Measurements from ENCODE around the genes PLGLB2 and ZNF2.

DNA sequence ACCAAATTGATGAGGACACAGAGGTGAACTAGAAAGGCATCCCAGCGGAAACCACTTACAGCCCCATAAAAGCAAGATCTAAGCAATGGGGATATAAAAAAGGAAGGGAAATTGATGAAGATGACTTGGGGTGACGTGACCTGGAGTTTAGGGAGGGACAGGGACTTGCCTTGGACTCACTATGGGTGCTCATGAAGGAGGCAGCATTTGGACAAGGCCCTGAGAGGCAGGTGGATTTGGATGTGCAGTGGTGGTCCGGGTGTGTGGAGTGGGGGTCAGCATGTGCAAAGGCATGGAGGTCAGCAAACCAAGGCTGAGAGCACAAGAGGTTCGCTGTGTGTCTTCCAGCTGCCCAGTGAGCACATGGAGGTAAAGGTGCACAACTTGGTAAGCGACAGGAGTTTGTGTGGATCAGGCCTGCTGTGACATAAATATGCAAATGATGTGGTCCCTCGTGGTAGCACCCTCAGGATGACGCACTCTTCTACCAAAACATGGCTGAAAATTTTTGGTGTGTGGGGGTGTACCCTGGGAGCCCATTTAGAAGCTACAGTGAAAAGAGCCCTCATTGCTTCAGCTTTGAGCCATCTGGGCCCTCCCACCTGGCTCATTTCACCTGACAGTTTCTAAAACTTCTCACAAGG is 271.0 kb upstream of the PLGLB2 start:
- RRBS = no CpG with 5 or more reads among the region's 7 CpGs

- RRBS = no CpG with 5 or more reads among the region's 7 CpGs
These were observed 111.1 kb upstream of the PLGLB2 start for GRCh38 chr2:87636768-87637258.

- RRBS = no CpG with 5 or more reads among the region's 4 CpGs
These were observed at the start of gene PLGLB2 for GRCh38 chr2:87747754-87748253. TSS of gene PLGLB2 (plus strand) at chr2:87748087.

DNA sequence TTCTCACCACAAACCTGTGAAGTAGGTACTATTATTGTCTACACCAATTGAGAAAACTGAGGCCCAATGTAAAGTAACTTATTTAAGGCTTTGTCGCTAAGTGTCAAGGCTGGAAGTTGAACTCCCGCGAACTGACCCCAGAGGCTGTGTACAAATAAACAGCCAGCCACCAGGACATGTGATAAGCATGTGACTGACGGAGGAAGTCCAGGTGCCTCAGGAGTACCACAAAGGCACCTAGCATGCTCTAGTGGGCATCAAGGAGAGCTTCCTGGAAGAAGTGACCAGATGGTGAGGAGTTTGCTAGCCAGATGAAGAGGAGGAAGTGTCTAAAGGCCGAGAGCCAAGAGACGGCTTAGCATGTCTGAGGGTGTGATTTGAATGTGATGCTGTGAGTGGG is 17.8 kb upstream of the TEX37 start:
- RRBS = no CpG with 5 or more reads among the region's 6 CpGs

DNA sequence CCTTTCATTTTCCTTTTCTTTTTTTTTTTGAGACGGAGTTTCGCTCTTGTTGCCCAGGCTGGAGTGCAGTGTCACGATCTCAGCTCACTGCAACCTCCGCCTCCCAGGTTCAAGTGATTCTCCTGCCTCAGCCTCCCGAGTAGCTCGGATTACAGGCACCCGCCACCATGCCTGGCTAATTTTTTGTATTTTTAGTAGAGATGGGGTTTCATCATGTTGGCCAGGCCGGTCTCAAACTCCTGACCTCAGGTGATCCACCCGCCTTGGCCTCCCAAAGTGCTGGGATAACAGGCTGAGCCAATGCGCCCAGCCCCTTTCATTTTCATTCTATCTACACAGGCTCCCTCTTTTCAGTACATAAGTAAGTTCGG is 3.3 kb downstream of the EIF2AK3 start:
- RRBS = no CpG with 5 or more reads among the region's 11 CpGs

DNA sequence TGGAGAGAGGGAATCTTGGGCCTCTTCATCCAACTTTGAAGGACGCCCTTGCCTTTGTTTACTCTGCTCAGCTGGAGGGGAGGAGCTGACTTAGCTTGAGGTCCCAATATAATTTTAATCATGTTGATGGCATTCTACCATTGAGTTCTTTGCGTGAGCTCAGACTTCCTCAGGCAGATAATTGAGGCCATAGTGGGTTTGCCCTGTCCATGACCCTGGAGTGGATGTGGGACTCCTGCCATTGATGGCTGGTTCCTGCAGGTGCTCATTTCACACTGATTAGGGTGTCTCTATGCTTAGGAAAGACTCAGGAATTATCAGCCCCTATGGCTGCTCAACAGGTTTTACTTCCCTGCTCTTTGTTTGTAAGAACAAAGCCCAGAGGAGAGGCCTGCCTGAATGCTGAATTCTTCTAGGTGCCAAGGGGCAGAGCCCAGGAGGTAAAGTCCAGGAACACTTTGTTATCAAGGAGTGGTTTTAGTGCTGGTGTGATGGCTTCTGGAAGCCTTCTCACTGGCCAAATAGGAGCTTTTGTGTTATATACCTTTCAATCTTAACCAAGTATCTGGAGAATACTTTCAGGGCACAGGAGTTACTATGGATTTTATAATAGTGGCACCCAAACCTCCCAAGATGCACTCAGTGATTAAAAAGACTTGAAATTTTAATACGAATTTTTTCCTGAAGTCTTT is 7.4 kb downstream of the RPIA start:
- RRBS = no CpG with 5 or more reads among the region's 3 CpGs

DNA sequence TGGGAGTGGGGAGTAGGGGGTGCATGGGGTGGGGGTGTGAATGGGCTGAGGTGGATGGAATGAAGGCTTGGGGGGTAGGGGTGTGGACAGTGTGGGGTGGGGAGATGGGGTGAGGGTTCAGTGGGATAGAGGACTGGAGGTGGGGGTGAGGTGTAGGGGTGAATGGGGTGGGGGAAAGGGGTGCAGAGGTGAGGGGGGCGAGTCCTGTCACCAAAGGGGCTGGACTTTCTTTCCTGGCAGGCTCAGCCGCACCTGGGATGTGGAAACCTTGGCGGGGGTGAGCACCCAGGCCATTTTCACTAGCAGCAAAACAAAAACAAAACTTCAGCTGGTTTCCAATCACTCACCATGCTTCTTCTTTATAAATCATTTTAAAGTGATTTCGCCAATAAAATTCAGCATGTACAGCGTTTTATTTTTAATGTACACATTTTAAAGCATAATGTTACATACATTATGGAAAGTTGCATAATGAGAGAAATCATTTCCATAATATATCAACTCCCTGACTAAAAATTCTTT is 75.0 kb downstream of the RPIA start:
- RRBS = no CpG with 5 or more reads among the region's 5 CpGs

DNA sequence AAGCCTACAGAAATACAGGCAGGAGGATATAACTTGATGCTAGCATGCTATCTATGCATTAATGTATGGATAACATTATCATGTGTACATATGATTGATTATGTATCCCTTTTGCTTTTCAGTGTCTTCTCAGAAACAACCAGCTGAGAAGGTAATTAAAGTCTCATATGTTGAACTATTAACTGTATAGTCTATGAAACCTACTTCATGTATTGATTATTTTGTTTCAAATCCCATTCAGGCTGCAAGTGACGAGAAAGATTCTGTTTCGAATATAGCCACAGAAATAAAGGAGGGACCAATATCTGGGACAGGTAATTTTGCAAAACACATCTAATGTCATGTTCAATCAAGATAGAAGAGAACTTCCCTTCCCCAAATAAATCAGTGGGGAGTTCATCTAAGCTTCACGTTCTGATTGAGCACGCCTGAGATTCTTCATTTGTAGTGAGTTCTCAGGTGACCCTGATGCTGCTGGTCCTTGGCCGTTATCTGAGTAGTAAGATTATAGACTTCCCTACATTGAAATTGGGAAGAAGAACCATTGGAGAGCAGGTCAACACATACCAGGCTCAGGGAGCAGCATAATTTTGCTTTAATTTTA is 91.2 kb downstream of the RPIA start:
- RRBS = no CpG with 5 or more reads among the region's 5 CpGs

DNA sequence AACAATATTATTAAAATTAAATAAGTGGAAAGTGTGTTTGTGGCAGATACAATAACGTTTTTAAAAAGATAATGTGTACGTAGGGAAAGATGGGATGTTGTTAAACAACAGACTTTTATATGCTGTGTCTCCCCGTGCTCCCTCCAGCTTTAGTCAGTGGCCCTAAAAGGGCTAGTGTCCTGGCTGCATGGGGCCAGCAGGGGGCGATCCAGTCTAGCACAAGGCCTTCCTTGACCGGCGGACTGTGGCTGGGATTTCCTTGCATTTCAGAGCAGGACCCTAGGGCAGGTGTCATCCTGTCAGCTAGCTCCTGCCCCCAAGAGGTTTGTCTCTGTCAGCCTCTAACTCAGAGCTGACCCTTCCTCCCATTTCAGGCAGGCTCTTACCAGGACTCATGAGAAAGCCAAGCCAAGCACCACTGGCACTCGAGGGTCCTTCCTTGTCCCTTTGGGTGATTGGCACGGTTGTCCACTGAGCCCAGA is 140.2 kb downstream of the RPIA start:
- RRBS = no CpG with 5 or more reads among the region's 8 CpGs

GRCh38 chr2:89947269-89947741 is 1255.8 kb downstream of the RPIA start:
- RRBS = no CpG with 5 or more reads among the region's 2 CpGs

GRCh38 chr2:89968502-89969102 is 1277.1 kb downstream of the RPIA start:
- RRBS = no CpG with 5 or more reads among the region's 3 CpGs

GRCh38 chr2:90021308-90021753 is 1329.9 kb downstream of the RPIA start:
- RRBS = no CpG with 5 or more reads among the region's 10 CpGs

- RRBS = no CpG with 5 or more reads among the region's 4 CpGs
These were observed 384.8 kb upstream of the AQP7B start for GRCh38 chr2:94202348-94202705.

GRCh38 chr2:95031382-95031572 is 5.8 kb downstream of the MAL start:
- RRBS = no CpG with 5 or more reads among the region's 4 CpGs

DNA sequence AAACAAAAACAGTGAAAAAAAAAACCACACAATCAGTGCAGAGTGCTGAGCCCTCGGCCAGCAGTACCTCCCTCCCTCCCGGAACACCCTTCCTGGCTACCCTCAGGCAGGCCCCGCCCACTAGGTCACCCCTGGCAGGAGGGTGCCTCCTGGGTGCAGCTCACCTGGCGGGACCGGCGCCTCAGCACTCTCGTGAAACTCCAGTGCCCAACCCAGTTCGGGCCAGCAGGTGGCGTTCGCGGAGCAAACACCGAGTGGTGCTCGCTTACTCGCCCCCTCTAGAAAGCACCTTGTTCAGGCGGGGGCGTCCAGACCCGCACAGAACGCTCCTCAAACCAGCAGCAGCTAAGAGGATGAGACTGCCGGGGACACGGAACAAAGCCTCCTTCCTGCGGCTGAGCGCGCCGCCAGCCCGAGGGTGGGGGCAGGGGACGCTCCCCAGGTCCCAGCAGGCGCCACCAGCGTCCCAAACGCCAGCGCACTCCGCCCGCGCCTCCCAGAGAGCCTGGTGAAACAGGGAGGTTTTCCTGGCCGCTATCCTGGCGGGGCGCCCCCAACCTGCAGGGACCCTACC is 44.8 kb downstream of the MRPS5 start:
- RRBS = 2% methylated on average over 3 of the region's 36 CpGs

DNA sequence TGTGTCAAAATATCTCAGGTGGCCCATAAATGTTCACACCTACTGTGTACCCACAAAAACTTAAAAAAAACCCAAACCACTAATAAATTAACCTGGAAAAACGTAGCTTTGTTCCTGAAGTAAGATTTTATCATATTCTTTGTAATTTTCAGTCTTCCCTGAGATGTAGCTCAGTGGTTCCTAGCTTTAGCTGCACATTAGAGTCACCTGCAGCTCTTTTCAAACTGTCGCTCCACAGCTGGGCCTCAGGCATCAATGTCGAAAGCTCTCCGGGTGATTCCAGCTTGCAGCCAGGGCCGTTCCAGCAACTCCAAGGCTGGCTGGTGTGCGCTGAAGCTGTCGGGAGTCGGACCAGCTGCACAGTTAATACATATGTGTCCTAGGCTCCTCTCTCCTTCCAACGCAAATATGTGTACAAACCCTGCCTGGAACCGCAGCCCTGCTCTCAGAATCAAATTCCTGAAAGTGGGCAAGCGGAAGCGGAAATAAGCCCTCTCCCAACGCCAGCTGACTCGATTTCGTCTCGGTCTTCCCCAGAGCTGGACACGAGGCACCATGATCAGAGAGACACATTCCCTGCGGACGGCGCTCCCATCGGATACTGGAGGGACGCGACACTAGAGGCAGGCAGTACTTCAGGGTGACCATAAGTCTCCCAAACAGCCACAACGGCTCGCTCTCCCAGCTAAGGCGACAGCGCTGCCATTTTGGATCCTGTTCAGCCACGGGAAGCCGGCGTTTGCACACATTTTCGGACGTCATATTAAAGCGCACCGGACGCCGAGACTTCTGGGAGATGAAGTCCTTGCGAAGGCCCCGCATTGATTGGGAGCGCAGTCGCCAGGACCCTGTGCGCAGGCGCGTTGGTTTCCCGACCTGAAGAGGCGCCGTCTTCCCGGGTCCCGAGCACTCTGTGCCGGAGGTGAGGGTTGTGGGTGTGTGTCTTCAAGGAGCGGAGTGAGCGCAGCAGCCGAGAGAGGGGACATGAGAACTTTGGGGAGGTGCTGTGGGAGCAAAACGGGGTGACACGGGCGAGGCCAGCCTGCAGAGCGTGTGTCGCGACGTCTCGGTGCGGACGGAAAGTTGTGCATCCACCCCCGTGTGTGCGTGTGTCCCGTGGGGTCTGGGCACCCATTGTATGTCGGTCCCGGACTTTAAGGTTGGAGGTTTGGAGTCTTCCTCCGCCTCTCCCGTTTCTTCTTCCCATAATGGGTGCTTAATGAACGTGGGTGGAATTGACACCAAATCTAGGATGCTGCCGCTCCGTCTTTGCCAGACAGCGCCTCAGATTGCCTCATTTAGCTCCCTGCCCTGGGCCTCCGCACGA is at the start of gene ZNF2:
ZNF2 (plus strand) TSS at position 871 of the 1,327 bp plus-strand sequence.
- RRBS = 0% methylated on average over 4 of the region's 75 CpGs

- RRBS = no CpG with 5 or more reads among the region's 12 CpGs
These were observed 33.1 kb downstream of the KCNIP3 start for GRCh38 chr2:95330126-95330730.

GRCh38 chr2:95525350-95526119 is 41.0 kb upstream of the TRIM43B start:
- RRBS = no CpG with 5 or more reads among the region's 34 CpGs

DNA sequence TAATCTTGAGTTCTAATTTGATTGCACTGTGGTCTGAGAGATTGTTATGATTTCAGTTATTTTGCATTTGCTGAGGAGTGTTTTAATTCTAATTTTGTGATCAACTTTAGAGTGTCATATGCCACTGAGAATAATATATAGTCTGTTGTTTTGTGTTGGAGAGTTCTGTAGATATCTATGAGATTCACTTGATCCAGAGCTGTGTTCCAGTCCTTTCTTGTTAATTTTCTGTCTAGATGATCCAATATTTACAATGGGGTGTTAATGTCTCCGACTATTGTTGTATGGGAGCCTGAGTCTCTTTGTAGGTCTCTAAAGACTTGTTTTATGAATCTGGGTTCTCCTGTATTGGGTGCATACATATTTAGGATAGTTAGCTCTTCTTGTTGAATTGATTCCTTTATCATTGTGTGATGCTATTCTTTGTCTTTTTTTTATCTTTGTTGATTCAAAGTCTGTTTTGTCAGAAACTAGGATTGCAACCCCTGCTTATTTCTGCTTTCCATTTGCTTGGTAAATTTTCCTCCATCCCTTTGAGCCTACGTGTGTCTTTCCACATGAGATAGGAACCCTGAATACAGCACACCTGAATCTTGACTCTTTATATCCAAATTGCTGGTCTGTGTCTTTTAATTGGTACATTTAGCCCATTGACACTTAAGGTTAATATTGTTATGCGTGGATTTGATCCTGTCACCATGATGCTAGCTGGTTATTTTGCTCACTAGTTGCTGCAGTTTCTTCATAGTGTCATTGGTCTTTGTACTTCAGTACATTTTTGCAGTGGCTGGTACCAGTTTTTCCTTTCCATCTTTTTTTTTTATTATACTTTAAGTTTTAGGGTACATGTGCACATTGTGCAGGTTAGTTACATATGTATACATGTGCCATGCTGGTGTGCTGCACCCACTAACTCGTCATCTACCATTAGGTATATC is 171.1 kb downstream of the ANKRD36C start:
- RRBS = no CpG with 5 or more reads among the region's 4 CpGs

GRCh38 chr2:96148300-96149324 is 3.4 kb upstream of the DUSP2 start:
- RRBS = no CpG with 5 or more reads among the region's 35 CpGs